Measurements from ENCODE around the gene ACOD1.

DNA sequence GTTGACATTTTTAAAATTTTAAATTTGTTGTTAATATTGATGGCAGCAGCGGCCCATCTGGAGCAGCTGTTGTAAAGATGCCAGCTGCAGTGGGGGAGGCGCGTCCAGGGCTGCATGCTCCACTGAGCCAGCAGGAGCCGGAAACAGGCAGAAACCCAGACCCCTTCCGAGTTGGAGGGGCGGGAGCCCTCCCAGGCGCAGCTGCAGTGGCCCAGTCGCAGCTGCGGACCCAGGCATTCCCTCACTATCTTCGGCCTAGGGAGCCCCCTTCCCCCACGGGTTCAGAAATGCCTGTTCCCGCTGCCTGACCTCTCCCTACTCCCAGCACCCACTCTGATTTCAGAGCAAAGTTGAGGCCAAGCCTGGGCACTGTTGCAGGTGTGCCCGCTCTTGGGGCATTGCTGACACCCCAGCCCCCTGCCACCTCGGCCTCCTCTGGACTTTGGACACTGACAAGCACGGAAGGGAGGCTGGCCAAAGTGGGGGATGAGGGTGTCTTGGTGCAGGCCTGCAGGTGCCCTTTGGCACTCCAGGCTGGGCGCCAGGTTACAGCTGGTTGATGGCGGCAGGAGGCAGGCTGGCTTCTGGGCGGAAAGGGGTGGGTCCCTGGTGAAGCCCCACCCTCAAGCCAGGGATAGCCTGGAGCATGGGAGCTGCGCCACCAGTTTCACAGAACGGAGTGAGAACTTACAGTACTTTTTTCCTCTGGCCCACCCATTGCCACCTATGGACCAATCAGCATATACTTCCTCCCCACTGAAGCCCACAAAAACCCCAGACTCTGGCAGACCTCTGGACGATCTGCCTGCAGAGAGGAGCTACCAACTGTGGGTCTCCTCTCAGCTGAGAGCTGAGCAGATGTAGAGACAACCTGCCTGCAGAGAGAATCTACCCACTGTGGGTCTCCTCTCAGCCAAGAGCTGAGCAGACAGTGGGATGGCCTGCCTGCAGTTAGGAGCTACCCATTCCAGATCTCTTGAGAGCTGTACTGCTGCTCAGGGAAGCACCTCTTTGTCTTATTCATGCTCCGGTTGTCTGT is 69.4 kb downstream of the PIBF1 start:
- PRO-cap = no peak

- PRO-cap = no peak
These were observed 6.1 kb downstream of the KLF5 start for GRCh38 chr13:73064885-73065349.

DNA sequence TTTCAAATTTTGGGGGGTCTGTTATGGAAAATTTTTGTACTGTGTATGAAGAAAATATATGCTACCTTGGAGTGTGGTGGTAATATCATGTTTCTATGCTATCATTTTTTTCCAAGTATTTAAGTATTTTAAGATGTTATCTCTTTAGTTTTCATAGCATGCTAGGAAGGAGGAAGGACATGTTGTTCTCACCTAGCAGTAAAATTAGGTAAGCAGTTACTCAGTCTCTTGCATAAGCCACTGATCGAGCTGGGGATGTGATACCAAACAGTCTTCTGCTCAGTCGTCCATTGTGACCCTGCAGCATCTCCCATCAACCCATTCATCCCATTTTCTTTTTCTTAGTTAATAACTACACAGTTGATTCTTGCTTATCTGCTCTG is 130.5 kb downstream of the KLF5 start:
- PRO-cap = no peak

DNA sequence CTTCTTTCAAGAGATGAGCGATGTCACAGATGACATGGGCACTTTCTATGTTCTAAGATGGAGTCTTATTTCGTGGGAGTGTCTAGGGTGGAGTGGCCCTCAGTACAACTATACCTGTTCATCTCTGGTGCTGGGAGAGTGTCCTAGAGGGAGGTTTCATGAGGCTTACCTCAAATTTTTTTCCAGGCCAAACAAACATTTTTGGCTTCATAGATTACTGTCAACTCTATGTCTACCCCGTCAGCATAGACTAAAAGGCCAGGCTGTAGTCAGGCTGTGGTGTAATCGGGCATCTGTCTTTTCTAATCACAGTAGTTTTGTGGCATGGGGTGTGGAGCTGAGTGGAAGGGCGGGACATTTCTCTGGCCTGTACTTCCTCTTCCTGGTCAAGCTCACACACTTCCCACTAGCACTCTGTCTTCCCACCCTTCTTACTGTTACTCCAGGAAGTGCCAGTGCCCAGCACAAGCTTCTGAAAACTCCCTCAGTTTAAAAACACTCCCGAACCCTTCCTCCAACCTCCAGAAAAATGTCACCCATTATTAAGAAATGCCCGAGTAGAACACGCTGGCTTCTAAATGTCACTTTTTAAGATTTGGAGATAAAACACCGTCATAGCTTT is 229.7 kb downstream of the KLF5 start:
- PRO-cap = no peak

GRCh38 chr13:73323447-73324394 is 264.9 kb downstream of the KLF5 start:
- PRO-cap = no peak

DNA sequence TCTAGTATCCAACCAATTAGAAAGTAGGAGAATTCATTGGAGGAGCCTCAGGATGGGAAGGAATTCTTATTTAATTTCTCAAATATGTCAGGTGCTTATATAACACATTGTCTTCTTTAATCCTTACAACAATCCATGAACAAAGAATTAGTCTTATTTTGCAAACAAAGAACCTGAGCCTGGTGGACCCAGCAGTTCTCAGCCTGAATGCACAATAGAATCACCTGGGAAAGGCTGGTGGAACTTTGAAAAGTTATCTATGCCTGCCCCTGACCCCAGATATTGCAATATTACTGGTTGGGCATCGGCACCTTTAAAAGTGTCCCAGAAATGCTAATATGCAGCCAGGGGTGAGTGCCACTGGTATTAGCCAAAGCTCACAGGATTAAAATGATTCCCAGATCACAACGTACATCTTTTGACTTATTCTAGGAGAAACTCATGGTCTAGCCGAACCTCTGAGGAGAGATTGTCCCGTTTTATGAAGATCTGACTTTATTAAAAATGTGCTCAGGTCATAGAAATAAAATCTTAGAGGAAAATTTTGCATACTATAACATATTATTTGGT is 268.8 kb downstream of the KLF5 start:
- PRO-cap = no peak

DNA sequence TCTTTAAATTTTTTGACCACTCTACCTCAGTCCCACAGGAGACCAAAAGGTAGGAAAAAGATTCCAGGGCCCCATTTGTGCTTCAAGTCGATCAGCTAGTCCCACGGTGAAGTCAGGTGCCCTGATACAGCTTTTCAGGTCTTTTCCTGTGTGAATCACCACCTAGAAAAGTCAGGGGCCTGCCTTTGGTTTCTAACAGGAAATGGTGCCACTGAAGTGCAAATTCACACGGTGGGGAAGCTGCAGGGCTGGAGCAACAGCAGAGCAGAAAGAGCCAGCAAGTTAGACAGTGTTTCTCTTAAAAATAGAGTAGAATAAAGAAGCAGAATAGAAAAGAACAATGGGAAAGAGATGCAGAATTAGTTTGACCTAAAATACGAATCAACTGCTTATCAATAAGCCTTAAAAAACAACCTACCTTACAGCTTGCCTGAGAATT is 968.0 kb downstream of the KLF5 start:
- PRO-cap = bidirectional peak, plus-strand start at position 221 of the sequence, minus-strand start at position 114 of the sequence

- PRO-cap = no peak
These were observed 977.5 kb downstream of the KLF5 start for GRCh38 chr13:74036257-74036769.

DNA sequence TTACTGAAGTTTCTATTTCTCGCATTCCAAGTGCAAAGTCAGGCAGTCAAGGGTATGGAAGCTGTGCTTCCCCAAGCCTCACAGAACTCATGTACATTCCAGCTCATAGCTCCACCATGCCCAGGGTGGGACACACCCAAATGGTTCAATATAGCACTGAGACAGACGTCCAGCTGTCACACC is 989.0 kb downstream of the KLF5 start:
- PRO-cap = no peak

DNA sequence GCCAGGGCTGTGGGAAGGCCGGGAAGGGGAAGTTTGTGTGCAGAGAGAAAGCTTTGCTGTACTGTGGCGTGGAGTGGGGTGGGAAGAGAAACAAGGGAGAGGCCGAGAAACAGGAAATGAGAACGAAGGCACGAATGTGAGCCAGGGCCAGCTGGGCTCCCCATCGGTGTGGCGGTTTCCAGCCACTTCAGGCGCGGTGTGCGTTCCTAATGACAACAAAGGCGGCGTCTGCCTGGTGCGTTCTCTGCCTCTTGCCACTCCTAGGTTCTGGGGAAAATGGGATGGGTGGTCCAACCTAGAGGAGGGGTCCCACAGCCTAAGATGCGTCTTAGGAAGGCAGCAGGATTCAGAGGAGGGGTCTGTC is 1076.9 kb downstream of the KLF5 start:
- PRO-cap = no peak

DNA sequence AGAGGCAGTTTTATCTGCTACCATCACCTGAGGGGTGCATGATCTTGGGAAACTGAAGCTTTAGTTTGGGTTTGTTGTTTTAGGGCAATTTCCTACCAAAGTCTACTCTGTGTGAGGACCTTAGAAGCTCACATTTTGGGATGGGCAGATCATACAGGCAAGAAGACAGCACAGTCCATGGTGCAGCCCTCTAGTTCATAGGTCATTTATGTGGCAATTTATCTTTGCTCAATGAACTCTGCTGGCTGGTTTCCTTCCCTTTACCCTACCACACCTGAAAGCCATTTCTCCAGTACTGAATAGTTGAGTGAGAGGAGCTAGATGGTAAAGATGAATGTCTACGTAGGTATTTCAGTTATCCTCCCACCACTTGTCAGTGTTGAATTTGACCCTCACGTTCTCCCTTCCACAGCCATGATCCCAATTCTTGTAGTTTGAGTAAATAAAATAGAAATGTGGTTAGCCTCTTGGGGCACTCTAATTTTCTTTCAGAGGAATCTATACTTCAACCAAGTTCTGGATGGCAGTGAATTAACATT is 1163.0 kb downstream of the KLF5 start:
- PRO-cap = no peak

DNA sequence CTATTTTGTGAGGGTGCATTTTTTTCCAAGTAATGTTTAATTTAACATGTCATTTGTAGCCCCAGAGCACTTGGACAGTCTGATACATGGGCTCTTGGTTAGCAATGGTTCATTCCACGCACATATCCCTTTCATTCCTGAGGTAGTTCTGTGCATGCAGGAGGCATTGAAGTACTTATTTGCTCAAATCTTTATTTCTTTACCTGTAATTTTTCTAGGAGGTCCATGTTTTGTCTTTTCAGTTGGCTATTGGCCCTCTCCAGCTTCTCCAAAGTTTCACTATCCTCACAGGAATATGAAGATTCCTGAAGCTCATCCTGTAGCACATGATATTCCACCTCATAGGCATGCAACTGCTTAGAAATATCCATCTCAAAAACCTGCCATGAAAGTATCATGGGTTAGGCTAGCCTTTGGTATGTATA is 193.2 kb downstream of the TBC1D4 start:
- PRO-cap = no peak

DNA sequence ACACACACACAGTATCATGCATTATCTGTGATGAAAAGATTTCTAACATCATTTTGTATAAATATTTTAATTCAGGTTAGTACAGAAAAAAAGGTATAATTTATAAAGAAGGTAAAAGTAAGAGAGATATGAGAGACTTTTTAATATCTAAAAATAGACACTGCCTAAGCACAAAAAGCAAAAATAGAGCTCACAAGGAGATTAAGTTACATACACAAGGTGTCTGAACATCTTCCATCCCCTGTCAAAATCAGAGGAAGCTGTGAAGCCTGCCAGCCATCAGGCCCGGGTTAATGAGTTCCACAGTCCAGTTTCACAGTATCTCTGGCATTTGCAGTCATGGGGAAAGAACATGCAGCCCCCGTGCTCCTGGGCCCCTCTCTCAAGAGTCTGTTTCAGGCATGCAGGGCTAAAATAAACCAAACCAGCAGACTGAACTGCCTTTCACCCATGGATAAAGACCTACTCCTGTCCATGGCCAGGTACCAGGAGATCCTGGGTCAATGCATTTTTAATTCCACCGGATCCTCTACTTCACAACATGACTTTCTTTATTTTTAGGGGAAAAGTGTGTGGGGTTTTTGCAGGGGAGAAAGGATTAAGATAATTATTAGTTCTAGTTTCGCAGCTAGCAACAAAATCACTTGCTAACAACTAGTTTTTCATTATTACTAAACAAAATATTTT is 79.1 kb downstream of the TBC1D4 start:
- PRO-cap = no peak

- PRO-cap = no peak
These were observed 415.2 kb downstream of the KCTD12 start for GRCh38 chr13:76471113-76471336.

DNA sequence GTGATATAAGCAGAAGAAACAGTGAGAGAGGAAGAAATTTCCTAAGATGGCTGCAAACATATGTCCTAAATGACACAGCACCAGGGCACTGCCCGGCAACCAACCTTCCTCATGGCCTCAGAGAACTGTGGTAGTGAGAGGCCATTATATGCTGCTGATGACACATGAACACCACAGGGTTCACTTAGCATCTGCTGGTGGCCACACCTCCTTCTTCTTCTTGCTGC is 88.2 kb downstream of the KCTD12 start:
- PRO-cap = no peak

DNA sequence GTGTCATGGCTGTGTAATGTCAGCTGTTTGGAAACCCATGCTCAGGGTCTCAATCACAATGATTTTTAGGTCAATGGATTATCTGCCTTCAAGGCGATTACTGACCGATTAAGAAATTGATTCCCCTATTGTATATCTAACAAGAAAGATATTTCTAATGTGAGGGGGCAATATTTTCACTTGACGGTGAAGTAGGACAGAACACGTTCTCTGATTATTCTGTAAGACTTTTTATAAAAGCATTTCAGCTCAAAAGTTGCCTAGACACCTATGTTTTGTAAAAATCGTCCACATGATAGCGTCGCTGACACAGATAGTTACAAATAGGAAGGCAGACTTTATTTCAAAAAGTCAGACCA is 20.6 kb downstream of the KCTD12 start:
- PRO-cap = unidirectional peak, plus-strand start at position 183 of the sequence

- PRO-cap = bidirectional peak, plus-strand start at chr13:76884387, minus-strand start at chr13:76884371
These were observed 2.0 kb downstream of the KCTD12 start for GRCh38 chr13:76884257-76884610.

DNA sequence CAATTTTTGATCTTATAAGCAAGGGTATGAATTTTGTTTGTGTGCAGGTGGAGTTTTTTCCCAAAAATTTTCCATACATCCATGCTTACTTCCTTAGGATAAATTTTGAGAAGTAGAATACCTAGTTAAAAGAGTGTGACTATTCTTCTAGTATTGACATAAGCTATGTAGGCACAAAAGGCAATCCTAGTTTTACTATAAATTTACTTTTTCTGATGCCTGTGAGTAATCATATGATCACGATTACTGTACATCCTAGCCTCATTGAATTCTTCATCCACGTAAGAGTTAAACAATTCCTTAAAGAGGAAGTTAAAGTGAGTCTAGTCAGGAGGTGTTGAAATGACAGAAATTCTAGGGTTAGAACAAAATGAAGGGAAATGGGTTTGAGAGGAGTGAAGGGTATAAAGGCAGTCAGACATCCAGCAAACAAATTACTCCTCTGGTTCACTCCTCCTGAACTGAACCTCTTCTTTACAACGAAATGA is at the start of gene ACOD1:
ACOD1 (plus strand) TSS at position 437 of the 488 bp plus-strand sequence.
- PRO-cap = no peak

DNA sequence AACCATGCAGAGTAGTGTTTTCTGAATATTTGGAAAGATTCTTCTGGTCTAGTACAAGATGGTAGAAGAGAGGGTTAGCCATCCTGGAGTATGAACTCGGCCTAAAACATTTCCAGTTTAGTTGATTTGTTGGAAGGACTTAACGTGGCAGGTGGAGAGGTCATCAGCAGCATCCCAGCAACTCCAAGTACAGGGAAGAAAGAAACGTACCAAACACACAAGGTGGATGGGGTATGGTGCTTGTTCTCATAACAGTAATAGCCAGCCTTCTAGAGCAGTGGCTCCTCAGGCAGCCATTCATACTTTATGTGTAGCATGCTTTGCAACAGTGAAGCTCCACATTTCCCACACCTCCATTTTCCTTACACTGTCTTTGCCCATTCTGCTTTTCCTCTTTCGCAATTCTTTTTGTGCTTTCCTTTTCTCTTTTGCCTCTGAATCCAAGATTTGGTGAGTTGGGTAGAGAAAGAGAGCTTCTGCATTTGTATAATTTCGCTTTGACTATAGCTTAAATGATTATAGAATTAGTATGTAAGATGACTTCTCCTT is 7.5 kb downstream of the CLN5 start:
- PRO-cap = no peak

GRCh38 chr13:77018512-77018988 is 8.4 kb downstream of the FBXL3 start:
- PRO-cap = no peak